Diencephalon (tissue), 2 donors: Measurements from ENCODE around the genes HDDC3 and UNC45A.

DNA sequence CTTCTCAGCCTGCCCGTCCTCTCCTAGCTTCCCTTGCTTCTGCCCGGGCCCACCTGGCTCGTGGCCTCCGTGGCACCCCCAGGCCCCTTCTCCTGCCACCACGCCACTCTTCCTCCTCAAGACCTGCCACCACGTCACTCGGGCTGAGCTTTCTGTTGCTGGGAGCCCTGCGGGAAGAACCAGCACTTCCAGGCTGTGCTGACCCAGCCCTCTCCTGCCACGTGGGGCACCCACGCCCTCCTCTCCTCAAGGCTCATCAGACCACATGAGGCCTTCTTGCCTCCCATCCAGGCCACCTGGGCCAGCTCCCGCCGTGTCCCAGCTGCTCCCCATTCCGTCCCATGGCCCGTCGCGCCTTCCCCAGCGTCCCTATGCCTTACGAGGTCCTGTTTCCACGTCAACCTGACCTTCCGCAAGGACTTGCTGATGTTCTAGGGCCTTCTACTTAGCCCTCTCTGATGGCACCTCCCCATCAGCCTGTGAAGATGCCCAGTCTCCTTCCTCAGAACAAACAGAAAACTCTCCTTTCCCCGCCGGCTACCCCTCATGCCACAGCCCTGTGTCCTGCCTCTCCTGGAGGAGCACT, 71.2 kb upstream of the BLM start:
- RAMPAGE, long total RNA = no peak

- RAMPAGE, long total RNA = no peak
Observed at GRCh38 chr15:90667359-90668055, 49.6 kb upstream of the BLM start.

GRCh38 chr15:90875141-90876176, 7.1 kb downstream of the FURIN start:
- RAMPAGE, long total RNA = no peak

- RAMPAGE, long total RNA = no peak
Observed at GRCh38 chr15:90892799-90893591, 8.7 kb downstream of the FES start.

DNA sequence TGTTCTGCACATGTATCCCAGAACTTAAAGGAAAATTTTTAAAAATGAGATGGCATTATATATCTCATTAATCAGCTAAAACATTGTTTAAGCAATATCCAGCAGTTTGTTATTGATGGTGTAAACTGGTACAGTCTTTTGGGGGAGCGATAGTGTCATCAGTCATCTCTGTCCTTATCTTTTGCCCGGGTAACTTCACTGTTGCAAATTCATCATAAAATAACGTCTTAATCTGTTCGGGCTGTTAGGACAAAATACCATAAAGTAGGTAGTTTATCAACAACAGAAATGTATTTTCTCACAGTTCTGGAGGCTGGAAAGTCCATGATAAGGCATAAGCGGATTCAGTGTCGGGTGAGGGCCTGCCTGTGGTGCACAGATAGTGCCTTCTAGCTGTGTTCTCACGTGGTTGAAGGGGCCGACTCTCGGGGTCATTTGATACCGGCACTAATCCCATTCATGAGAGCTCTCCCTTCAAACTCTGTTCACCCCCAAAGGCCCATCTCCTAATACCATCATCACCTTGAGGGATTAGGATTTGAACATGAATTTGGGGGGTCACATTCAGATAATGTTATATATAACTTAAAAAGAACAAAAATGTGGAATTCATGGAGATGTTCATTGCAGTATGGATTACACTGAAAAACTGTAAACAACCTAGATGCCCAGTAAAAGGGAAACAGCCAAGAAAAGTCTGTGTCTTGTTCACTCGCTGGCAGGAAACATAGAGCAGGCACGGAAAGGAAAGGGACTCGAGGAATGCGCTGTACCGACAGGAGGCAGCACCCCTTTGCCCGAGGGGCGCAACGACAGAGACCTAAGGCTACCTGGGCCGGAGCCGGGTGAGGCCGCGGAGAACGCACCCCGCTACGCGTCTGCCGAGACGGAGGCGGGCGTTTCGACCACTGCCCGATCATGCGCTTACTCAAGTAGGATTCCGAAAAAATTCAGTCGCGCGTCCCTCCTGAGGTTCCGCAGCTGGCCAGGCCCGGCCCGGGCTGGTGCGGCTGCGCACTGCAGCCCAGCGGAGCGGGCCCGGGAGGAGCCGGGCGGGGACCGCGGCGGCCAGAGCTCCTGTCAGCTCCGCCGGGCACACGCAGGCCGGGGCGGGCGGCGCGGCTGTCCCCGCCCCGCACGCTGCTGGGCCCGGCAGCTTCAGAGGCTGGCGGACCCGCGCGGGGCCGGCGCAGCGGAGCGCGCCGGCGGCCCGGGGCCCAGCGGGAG, 1.1 kb upstream of the MAN2A2 start:
- RAMPAGE, long total RNA = no peak

GRCh38 chr15:90912754-90913853, 10.0 kb downstream of the MAN2A2 start:
- RAMPAGE, long total RNA = no peak

DNA sequence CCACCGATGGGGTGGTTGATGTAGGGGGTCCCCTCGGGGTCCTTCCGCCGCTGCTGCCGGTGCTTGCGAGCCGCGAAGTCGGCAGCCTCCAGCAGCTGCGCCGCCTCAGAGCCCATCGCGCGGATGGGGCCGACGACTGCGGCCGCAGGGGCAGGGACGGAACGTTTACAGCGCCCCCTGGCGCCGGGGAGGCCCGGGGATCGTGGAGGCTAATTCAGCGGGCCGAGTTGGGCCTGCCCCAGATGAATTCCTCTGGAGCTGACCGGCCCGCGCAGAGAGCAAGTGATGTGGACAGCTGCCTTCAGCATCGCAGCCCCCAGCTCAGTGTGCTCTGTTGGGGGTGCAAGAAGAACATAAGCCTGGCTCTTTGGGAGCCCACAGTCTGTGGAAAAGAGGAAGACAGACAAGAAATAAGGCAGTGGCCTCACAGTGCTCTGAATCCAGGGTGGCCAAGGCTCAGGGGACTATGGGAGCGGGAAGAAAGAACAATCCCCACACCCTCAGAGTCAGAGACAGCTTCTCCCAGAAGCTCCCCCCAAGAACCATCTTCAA, at the start of gene HDDC3:
TSS of gene HDDC3 (minus strand) at position 125 of the 552 bp plus-strand sequence.
- RAMPAGE, long total RNA = no peak

- RAMPAGE, long total RNA = no peak
Observed at GRCh38 chr15:90934699-90935779, at the start of gene UNC45A. UNC45A (plus strand) TSS chr15:90935285.

DNA sequence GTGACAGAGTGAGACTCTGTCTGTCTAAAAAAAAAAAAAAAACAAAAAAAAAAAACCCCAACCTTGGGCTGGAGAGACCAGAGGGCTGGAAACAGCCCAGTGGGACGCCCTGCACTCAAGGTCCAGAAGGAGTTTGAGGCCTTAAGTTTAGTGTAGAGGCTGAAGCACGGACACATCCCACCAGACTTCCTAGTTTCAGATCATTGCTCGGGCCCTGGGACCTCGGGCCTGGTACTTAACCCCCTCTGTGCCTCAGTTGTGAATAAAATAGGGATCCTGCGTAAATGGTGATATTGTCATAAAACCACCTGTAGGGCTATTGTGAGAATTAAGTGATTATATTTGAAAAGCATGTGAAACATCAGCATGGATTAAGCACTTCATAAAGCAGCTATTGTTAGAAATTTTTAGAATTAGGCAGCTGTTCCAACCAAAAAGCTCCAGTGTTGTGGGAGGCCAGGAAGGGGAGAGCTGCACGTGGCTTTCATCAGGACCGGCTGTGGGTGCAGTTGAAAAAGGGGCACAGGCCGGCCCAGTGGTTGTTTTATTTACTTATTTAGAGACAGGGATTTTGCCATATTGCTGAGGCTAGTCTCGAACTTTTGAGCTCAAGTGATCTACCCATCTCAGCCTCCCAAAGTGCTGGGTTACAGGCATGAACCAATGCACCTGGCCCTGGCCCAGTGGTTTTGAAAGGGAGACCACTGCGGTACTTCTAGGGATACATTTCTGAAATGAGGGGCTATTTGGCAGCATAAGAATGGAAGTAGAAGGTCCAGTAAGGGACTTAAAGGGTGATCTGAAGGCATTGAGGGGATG, 4.4 kb downstream of the RCCD1 start:
- RAMPAGE, long total RNA = no peak

GRCh38 chr15:90974743-90975202, 19.6 kb downstream of the PRC1 start:
- RAMPAGE, long total RNA = no peak

DNA sequence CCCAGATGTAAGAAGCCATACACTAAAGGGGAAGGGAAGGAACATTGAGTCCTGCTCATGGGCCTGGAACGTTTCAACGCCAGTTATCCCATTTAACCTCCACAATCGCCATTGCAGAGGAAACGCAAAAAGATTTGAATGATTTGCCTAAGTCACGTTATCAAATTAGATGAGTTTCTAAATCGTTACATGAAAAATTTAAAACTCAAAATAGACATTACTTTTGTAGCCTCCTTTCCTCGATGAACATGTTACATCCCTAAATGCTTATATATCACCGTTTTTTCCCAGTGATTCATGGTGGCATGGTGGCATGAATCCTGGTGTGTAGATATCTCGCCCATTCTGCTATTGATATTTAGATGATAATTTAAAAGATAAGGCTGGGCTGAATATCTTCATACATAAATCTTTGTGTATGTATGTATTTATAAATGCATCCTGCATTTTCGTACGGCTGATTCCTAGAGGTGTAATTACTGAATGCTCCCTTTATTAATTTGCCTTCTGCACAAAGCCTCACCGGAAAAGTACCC, 741 bp upstream of the PRC1 start:
- RAMPAGE, long total RNA = no peak

- RAMPAGE, long total RNA = no peak
Observed at GRCh38 chr15:91940258-91941633, 87.2 kb downstream of the SLCO3A1 start.

GRCh38 chr15:91941634-91942217, 88.2 kb downstream of the SLCO3A1 start:
- RAMPAGE, long total RNA = no peak

- RAMPAGE, long total RNA = no peak
Observed at GRCh38 chr15:92074624-92075118, 221.2 kb downstream of the SLCO3A1 start.

DNA sequence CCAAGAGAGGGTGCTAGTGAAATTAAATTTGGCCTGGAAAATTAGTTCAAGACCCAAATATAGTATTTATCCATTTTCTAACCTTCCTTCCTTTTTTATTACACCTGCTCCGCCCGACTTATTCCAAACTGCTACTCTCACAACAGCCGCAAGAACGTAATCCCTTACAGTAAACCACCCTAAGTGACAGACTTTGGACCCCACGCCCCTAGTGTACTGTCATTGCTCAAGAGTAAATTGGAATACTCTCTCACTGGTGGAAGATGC, 226.4 kb upstream of the ST8SIA2 start:
- RAMPAGE, long total RNA = no peak

DNA sequence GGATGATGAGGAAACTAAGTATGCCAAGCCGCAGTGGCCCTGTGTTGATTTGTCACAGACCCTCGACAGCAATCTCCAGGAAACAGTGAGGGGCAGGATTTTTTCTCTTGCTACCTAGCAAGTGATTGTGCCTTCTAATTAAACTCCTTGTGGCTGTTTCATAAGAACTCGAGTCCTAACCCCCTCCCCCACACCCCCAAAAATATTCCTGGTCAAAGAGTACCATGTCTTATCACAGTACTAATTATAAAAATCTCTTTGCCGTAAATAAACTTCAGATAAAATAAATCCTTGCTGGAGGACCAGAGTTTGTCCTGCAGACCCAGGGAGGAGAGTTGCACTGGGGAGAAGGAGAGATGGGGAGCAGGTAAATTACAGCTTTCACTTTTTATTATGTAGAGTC, 64.3 kb downstream of the FAM174B start:
- RAMPAGE, long total RNA = no peak

GRCh38 chr15:92595225-92595594, 60.4 kb downstream of the FAM174B start:
- RAMPAGE, long total RNA = no peak

- RAMPAGE, long total RNA = no peak
Observed at GRCh38 chr15:92623362-92623812, 32.2 kb downstream of the FAM174B start.

- RAMPAGE, long total RNA = no peak
Observed at GRCh38 chr15:92654162-92654790, 1.3 kb downstream of the FAM174B start.

GRCh38 chr15:92666632-92667391, 11.2 kb upstream of the FAM174B start:
- RAMPAGE, long total RNA = no peak